Trachea (tissue), 1 donor: Measurements from ENCODE around the genes CRIP2 and CRIP1.

DNA sequence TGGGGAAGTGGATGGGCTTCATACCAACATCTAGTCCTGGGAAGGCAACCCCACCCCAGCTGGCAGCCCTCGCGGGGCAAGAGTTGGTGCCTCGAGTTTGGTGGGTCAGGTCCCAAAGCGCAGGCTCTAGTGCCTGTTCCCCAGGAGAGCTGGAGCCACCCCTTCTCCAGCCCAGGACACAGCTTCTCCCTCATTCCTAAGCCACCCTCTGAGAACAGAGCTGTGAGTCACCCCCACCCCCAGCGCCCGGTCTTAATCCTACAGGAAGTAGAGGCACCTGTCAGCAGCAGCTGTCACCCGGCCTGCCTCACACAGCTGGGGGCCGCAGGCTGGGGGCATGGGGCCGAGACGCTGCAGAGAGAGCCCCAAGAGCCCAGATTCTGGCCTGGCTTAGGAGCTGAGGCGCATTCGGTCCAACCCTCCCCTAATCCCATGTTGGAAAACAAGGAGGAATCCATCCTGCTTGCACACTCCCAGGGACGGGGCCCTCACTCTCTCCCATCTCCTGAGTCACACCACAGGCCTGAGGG, 5.1 kb downstream of the NUDT14 start:
- PRO-cap, result no peak

- PRO-cap, result no peak
Observed at GRCh38 chr14:105202575-105203160, 21.6 kb upstream of the NUDT14 start.

- PRO-cap, result no peak
Observed at GRCh38 chr14:105293994-105294911, 6.5 kb downstream of the BRF1 start.

- PRO-cap, result no peak
Observed at GRCh38 chr14:105313645-105314199, 826 bp upstream of the PACS2 start.

- PRO-cap, result no peak
Observed at GRCh38 chr14:105315087-105315873, 732 bp downstream of the PACS2 start.

GRCh38 chr14:105460675-105461267, 13.8 kb upstream of the CRIP2 start:
- PRO-cap, result no peak

DNA sequence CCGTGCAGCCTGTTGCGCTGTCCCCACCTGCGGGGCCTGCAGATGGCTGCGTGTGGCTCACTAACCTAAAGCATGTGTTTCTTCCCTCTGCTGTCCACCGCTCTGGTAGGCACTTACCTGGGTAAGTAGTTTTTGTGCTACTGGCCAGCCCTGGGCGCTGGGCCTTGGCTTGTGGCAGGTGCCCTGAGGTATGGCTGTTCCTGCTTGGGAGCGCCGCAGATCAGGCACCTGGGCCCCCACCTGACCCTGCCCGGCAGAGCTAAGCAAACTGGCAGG, 6.5 kb upstream of the CRIP2 start:
- PRO-cap, result no peak

GRCh38 chr14:105474438-105474960, at the start of gene CRIP2:
TSS of gene CRIP2 (plus strand) at chr14:105474821.
- PRO-cap, result bidirectional peak, plus-strand start at chr14:105474794, minus-strand start at chr14:105474679

DNA sequence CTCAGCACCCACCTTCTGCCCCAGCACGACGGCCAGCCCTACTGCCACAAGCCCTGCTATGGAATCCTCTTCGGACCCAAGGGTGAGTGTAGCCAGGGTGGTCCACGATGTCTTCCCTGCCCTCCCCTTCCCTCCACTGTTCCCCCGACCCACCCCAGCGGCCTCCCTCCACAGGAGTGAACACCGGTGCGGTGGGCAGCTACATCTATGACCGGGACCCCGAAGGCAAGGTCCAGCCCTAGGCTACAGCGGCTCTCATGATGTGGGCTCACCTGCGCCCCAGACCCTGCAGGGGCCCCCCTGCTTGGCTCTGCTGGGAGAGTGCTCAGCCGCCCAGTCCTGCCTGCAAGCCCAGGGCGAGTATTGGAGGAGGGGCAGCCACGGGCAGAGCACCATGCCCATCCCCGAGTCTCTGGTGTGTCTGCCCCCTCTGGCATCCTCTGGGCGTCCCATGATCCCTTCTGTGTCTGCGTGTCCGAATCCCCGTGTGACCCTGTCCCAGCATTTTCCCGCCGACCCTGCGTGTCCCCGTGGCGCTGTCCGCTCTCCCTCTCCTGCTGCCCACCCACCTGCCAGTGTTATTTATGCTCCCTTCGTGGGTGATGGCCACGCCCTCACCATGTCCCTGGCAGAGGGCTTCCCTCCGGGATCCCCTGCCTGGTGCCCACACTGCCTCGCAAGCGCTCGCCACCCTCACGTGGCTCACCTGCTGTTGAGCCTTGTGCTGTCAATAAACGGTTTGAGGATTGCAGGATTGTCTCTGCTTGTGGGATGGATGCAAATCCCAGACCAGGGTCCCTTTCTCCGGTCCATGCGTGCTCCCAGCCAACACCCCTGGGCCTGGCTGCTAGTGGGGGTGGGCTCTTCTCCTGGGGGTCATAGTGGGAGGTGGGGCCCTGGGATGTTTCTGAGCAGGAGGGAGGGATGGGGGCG, 5.1 kb downstream of the CRIP2 start:
- PRO-cap, result no peak

GRCh38 chr14:105486243-105487343, at the start of gene CRIP1:
TSS of gene CRIP1 (plus strand) at chr14:105486886.
- PRO-cap, result bidirectional peak, plus-strand start at chr14:105487197, minus-strand start at chr14:105486986

DNA sequence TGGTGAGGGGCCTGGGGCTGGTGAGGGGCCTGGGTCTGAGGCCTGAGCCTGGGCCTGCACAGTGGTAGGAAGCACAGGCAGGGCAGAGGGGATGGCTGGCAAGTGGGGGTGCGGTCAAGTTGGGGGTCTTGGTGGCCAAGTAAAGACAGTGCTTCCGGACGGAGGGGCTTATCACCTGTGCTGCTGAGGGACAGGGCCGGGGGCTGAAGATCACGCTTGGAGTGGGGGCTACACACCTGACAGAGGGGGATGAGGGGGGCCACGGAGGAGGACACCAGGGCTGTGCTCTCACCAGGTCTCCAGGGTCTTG, 12.2 kb downstream of the TEDC1 start:
- PRO-cap, result no peak

DNA sequence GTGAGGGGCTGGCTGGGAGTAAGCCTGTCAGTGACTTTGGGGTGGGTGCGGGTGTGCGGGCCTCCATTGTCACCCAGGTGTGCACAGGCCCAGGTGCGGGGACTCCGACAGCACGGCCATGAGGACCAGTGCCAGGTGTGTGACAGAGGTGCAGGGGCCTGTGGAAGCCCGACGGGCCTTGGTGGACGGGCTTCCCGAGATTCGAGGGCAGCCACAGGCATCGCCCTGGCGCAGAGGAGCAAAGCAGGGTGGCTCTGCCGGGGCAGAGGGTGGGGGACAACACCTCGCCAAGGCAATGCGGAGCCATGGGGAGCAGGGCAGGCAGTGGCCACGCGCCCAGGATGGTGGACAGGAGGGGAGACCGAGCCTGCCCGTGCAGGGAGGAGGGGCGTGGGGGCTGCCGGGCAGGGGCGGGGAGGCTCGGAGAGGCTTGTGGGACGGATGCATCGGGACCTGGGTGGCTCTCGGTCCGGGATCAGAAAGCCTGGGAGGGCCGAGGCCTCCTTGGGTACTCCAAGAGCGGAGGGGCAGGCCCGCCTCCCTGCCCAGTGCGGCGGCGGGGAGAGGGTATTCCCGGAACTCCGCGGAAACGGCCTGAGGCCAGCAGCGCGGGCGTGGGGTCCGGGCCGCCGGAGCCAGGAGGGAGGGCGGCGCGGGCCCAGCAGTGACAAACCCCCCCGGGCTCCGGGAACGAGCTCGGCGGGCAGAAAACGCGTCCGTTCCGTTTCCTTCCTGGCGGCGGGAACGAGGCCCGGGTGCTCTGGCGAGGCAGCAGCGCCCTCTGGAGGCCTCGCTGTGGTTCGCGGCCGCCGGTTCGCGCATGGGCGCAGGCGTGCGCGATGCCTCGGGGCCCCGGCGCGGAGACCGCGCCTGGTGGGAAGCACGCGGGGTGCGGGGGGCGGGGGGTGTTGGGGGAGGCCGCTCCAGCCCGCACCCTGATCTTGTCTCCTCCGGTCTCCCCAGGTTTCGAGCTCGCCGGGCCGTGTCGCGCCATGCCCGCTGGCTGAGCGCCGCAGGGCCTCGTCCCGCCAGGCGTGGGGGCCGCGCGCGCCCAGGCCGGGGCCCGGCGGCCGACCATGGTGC, 1.7 kb downstream of the TMEM121 start:
- PRO-cap, result unidirectional peak, minus-strand start at position 679 of the sequence; unidirectional peak, minus-strand start at position 740 of the sequence

GRCh38 chr14:105624762-105625473, 98.5 kb downstream of the TMEM121 start:
- PRO-cap, result no peak

DNA sequence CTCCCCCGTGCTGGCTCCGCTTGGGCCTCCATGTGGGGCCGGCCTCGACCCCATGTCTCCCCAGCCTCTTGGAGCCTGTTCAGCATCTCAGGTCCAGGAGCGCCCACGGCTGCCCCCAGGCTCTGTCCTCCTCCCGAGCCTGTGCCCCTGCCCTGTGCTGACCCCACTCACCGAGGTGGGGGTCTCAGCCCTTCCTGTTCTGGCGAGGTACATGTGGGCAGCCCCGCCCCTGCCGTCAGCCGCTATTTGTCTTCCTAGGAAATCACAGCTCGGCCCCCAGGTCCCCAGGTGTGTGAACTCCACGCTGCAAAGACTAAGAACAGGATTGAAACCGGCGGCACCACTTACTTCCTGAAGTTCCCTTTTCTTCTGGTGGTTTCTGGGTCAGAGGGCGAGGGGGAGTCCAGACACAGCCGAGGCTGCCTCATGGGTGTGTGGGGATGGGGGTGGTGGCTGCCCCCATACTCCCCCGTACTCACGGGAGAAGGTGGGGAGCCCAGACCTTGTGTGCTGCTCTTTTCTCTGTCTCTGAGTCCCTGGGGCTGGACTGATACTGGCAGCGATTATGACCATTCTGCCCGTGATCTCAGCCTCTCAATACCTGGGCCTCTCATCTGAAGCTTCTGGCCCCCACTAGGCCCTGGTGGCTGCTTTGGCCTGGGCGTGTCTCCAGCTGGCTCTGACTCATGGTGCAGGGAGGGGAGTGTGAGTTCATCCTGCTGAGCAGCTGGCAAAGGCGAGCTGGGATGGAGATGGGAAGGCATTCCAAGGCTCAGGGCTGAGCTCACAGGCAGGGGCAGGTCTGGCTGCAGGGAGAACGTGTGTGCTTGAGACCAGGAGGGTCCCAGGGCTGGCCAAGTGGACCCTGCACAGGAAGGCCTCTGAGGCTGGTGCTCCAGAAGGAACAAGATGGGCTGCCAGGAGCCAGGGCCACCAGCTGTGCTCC, 221.6 kb downstream of the TMEM121 start:
- PRO-cap, result no peak

- PRO-cap, result no peak
Observed at GRCh38 chr14:105857809-105858673, 331.7 kb downstream of the TMEM121 start.

DNA sequence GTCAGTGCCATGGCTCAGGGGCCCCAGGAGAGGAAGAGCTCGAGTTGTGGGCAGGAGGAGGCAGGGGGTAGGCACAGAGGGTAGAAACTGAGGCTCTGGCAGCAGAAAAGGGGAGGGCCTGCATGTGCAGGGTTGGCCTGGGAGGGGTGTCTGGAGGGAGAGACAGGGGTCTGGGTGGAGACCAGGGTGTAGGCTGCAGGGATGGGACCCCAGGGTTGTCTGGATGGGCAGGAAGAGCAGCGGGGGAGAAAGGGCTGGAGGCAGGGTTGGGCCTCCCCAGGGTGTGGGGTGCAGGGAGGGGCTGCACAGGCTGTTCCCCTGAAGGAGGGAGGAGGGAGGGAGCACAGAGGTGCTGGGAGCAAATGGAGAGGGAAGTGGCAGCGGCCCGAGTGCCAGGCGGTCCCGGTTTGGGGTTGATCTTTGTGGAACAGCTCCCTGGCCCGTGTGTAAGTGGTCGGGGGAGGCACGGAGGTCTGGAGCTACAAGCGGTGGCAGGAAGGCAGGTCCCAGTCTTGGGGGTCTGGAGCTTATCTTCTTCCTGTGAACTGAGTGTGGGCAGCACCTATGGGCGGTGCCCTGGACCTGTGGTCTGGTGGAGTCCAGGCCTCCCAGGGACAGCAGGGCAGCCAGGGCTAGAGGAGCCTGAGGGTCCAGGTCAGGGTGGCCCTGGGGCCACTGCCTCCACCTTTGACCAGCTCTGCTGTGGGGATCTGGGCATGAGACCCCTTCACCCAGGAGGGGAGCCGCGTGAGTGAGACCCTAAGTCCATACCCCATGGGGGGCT, 391.6 kb downstream of the TMEM121 start:
- PRO-cap, result no peak

DNA sequence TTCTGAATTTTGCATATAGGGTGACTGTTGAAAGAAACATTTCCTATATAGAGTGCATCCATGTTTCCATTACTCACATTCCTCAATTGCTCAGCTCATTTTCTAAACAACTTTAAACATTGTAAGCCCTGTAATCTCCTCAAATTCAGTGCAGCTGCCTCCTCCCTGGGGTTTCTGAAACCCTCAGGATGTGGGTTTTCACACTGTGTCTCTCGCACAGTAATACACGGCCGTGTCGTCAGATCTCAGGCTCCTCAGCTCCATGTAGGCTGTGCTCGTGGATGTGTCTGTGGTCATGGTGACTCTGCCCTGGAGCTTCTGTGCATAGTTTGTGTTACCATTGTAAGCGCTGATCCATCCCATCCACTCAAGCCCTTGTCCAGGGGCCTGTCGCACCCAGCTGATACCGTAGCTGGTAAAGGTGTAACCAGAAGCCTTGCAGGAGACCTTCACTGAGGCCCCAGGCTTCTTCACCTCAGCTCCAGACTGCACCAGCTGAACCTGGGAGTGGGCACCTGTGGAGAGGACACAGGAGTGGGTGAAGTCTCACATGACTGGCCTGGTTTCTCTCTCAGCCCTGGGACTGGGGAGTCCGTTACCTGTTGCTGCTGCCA, 658.4 kb downstream of the TMEM121 start:
- PRO-cap, result no peak

DNA sequence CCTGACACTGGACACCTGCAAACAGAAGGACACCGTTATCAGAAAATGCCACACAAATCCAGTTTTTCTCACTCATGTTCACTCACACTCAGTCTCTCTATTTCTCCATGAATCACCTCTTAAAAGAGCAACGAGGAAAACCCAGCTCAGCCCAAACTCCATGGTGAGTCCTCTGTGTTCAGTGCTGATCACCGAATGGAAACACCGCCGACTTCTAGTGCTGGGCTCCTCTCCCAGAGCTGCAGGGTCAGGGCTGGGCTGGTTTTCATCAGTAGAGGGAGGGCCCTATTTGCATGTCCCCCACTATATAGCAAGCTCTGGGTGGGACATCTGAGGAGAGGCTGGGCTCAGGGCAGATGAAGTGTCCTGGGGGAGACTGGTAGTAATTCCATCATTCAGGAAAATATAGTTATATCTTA, 833.7 kb downstream of the TMEM121 start:
- PRO-cap, result no peak

- PRO-cap, result no peak
Observed at GRCh38 chr14:106592960-106593366, 1066.6 kb downstream of the TMEM121 start.

DNA sequence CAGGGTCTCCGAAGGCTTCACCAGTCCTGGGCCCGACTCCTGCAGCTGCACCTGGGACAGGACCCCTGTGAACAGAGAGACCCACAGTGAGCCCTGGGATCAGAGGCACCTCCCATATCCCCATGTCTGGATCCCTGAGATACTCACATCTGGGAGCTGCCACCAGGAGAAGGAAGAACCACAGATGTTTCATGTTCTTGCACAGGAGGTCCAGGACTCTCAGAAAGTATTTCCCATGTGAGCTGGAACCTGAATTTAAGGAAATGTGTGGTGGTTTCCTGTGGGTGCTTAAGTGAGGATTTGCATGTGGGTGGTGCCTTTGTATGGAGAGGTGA, 1101.1 kb downstream of the TMEM121 start:
- PRO-cap, result no peak